ENCODE measurements around a stretch of chr2.

DNA sequence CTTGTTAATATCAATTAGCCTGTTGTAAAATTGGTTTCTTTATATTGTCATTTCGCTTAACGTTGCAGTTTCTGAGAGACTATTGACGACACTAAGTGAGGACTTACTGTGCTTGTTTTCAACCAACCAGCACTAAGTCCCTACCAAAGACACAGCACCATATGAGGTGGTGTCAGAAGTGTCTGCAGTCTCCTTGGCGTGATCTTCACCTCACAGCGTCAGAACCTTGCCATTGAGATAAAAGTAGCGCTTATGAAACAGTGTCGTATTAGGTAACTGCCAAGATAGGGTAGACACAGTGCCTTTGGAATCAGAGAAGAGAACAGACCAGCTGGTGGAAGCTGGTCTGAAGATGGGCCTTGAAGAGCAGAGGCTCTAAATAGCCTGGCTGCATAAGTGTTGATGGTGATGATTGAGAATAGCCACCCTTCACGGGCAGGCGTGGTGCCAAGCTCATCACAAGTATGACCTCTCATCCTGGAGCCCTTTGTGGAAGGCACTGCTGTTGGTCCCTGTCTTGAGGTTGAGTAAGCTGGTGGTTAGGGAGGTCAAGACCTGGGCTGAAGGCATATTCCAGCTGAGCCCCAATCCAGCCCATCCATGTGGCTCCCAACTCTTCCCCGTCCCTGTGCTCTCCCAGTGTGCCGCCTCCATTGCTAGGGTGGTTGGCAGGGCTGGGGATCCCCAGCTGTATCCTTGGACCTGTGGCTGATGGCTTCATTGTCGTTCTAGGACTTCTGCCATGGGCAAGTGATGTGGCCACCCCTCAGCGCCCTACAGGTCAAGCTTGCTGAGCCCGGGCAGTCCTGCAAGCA lies 187.4 kb downstream of the MGAT5 start:
- RRBS, result no CpG with 5 or more reads among the region's 14 CpGs

- RRBS, result no CpG with 5 or more reads among the region's 7 CpGs
Measured at GRCh38 chr2:134446405-134446963, 192.6 kb downstream of the MGAT5 start.

- RRBS, result no CpG with 5 or more reads among the region's 9 CpGs
Measured at GRCh38 chr2:134678139-134678517, 40.7 kb downstream of the TMEM163 start.

- RRBS, result 43% methylated on average over 3 of the region's 9 CpGs
Measured at GRCh38 chr2:134681030-134681951, 37.5 kb downstream of the TMEM163 start.

GRCh38 chr2:134917812-134918090 lies 871 bp upstream of the CCNT2 start:
- RRBS, result no CpG with 5 or more reads among the region's 7 CpGs

DNA sequence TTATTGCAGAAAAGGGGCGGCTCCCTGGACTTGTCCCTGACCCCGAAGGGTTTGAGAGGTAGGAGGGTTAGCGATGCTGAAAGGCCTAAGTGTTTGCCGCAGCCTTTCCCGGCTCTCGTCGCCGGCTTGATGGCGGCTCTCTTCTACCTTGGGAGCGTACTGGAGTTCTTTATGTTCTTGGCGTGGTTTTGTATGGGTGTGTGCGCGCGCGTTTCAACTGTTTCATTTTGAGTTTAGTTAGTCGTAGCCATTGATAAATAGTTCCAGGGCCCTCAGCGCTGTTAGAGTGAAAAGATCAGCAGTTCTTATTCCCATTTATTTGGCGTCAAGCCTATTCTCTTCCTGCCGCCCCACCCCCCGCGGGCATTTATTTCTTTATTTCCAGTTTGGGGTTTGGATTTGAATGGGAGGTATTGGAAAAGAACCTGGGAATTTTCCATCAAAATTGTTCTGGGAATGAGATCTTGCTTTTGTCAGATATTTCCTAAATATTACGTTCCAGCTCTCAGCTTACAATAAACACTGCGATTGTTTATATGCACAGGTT lies 759 bp downstream of the CCNT2 start:
- RRBS, result no CpG with 5 or more reads among the region's 23 CpGs

DNA sequence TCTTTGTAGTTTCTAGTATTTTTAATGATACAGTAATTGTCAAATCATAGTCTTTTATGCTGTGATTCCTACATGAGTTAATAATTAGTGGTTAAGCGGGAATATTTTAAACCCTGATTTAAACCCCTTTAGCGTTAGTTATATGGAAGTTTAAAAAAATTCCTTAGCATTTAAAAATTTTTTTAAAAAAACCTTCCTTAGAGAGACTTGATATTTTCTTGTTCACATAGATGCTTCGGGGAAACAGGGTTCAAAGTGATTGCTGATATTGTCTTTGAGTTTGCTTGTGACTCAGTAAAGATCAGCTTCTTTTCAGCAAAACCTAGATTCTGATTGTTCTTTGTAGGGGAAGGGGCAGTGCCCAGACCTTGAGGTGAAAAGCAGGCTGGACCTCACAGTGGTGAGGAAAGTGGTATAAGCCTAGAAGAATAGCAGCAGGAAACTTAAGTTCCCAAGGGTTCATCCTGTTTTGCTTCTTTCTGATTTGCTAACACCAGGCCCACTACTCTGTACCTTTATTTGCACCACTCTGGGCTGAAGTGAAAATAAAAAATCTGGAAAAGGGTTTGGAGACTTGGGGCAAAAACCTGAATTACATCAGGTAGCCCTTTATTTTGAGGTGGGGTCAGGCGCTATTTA lies 20.8 kb downstream of the UBXN4 start:
- RRBS, result no CpG with 5 or more reads among the region's 4 CpGs

DNA sequence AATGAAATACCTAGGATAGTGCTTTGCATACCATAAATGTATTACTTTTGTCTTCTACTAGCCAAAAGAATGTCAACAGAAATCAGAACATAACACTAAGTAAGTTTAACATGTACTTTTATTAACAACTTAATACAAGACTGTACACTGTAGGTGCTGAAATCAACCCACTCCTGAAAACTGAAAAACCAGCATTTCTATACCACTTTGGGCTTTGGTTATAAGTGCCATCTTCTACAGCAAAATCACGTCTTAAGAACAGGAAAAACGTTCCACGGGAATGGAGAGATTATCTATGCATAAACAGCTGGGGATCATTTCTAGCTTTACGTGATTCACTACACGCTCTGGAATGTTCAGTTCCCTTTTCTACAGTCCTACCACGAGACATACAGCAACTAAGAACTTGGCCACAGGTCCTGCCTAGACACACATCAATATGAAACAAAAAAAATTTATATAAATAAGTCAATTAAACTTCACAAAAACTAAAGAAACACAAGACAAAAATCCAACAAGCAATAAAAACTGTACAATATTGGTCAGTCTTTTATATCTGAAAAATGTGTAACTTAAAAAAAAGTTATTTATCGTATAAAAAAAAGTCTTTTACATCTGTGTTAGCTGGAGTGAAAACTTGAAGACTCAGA lies 3.6 kb downstream of the CXCR4 start:
- RRBS, result no CpG with 5 or more reads among the region's 7 CpGs

- RRBS, result no CpG with 5 or more reads among the region's 19 CpGs
Measured at GRCh38 chr2:136114899-136116033, 2.7 kb downstream of the CXCR4 start.

GRCh38 chr2:136124676-136125611 lies 7.0 kb upstream of the CXCR4 start:
- RRBS, result no CpG with 5 or more reads among the region's 9 CpGs

DNA sequence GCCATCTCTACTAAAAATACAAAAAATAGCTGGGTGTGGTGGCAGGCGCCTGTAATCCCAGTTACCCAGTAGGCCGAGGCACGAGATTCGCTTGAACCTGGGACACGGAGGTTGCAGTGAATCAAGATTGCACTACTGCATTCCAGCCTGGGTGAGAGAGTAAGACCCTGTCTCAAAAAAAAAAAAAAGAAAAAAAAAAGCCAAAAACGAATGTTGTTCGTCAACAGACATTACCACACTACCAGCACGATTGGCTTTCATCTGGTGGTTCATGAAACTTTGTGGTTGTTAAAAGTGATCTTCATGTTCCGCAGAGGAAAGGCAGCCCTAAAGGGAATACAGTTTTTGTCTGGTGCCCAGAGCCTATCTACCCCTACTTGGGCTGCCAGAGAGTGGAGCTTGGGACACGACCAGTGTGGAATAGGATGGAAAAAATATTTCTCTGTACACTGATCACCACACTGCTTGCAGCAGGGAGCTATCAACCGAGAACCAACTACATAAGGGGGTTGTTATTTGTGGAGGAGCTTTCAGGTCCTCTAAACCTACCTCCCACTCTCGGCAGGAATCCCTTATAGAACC lies 13.6 kb upstream of the CXCR4 start:
- RRBS, result no CpG with 5 or more reads among the region's 12 CpGs

GRCh38 chr2:136331274-136331647 lies 213.3 kb upstream of the CXCR4 start:
- RRBS, result no CpG with 5 or more reads among the region's 5 CpGs

DNA sequence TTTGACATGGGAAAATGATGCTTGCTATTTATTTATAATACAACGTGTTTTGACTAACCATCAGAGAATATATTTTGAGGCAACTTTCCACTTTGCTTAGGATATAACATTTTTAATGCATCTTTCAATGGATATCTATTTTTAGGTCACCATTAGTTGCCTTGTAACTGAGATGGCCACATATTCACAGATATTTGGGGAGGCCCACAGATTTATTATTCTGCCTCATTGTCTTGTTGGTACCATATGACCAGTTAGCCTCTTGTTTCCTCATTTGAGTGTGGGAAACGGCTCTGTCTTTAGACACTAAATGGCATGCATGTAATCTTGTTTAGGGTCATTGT lies 260.5 kb upstream of the CXCR4 start:
- RRBS, result no CpG with 5 or more reads among the region's 2 CpGs

GRCh38 chr2:137921095-137921519 lies 43.2 kb upstream of the HNMT start:
- RRBS, result no CpG with 5 or more reads among the region's 1 CpG

- RRBS, result no CpG with 5 or more reads among the region's 2 CpGs
Measured at GRCh38 chr2:138028572-138028919, 64.3 kb downstream of the HNMT start.

- RRBS, result no CpG with 5 or more reads among the region's 2 CpGs
Measured at GRCh38 chr2:138504464-138505197, 3.1 kb downstream of the SPOPL start.

DNA sequence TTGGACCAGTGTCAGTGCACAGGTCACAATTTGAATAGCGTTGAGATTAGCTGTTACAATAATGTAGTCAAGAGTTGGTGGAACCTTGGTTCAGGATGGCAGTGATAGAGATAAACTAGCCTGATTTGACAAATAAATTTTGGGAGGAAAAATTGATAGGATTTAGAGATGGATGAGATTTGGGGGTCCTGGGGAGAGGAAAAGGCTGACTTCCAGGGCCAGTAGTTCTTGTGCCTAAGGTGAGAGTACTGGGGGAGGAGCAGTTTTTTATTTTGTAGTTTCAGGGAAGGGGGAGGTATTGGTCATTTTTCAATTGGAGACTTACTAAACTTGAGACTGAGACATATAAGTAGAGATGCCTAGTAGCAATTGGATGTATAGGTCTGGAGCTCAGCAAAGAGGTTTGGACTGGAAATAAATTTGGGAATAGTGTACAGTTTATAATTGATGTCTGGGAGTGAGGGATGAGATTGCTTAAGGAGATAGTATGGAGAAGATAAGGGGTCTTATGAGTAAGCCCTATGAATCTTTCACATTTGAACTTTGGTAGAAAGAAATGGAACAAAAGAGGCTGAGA lies 4.9 kb downstream of the SPOPL start:
- RRBS, result no CpG with 5 or more reads among the region's 1 CpG

- RRBS, result no CpG with 5 or more reads among the region's 2 CpGs
Measured at GRCh38 chr2:138584701-138585239, 83.2 kb downstream of the SPOPL start.

GRCh38 chr2:138833475-138833709 lies 53.2 kb upstream of the NXPH2 start:
- RRBS, result no CpG with 5 or more reads among the region's 3 CpGs

- RRBS, result no CpG with 5 or more reads among the region's 15 CpGs
Measured at GRCh38 chr2:142131251-142131829, 524 bp upstream of the LRP1B start.

All from HGPS cell (cell line).